Parotid gland (tissue), 1 donor: Measurements from ENCODE around the gene KYAT1.

- PRO-cap: no peak
Measured at GRCh38 chr9:128473444-128474030, 17.7 kb downstream of the ODF2 start.

DNA sequence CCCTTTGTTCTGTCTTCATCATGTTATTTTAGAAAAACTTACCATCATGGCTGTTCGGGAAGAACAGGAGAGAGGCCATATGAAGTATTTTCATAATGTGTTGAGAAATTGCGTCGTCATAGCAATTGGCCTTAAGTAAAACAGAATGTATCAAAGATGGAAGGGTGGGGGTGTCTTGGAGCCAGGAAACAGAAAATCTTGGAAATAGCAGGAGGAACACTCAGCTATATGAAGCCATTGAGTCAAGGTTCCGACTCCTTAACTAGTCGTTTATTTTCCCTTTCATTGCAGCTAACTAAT, 1.3 kb downstream of the SPTAN1 start:
- PRO-cap: no peak

DNA sequence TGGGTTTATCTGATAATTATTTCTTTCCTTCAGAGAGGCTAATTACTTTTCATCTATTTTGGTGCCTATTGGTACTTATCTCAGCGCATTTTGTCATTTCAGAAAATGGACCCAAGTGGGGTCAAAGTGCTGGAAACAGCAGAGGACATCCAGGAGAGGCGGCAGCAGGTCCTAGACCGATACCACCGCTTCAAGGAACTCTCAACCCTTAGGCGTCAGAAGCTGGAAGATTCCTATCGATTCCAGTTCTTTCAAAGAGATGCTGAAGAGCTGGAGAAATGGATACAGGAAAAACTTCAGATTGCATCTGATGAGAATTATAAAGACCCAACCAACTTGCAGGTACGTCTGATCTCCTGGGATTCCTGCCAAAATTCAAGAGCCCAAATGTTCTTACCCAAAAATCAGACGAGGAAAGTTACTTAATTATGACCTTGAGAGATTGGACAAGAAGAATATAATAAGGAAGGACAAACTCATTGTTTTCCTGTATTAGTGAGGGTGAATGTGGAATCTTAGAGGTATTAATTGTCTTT, 14.3 kb downstream of the SPTAN1 start:
- PRO-cap: no peak

GRCh38 chr9:128575085-128575726, 22.8 kb downstream of the SPTAN1 start:
- PRO-cap: no peak

- PRO-cap: no peak
Measured at GRCh38 chr9:128695788-128696403, 6.4 kb upstream of the PKN3 start.

DNA sequence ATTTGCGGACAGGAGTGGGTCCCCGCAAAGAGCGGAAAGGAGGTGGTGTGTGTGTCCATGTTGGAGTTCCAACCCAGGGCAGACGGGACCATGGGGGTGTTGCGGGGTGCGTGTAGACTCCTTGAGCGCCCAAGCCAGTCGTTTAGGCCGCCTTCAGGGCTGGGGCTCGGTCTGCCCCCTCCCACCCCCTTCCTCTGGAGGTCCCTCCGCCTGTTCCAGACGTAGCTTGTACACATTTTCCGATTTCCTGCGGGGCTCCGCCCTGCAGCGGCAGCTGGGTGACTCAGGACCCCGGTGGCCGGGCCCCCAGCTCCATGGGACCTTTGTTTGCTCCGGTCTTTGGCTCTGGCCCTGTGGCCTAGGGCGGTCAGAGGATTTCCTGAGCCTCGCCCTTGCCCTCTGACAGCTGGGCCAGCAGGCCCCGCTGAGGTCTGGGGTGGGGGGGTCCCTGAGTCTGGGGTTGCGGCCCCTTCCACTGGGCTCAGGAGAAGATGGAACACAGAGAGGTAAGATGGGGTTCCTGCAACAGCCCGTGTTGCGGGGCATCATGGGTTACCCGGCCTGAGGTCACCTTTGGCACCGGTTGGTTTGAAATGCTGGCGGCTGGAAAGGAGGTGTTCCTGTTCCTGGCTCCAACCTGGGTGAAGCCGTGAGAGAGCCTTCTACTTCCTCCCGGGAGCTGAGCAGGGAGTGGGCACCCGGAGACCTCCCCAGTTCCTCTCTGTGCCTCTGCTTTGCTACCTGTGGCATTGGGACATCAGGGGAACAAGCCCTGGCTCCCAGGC, 1.5 kb downstream of the PKN3 start:
- PRO-cap: bidirectional peak, plus-strand start at position 267 of the sequence, minus-strand start at position 140 of the sequence; unidirectional peak, plus-strand start at position 675 of the sequence

- PRO-cap: no peak
Measured at GRCh38 chr9:128720274-128720732, 3.6 kb downstream of the ZDHHC12 start.

DNA sequence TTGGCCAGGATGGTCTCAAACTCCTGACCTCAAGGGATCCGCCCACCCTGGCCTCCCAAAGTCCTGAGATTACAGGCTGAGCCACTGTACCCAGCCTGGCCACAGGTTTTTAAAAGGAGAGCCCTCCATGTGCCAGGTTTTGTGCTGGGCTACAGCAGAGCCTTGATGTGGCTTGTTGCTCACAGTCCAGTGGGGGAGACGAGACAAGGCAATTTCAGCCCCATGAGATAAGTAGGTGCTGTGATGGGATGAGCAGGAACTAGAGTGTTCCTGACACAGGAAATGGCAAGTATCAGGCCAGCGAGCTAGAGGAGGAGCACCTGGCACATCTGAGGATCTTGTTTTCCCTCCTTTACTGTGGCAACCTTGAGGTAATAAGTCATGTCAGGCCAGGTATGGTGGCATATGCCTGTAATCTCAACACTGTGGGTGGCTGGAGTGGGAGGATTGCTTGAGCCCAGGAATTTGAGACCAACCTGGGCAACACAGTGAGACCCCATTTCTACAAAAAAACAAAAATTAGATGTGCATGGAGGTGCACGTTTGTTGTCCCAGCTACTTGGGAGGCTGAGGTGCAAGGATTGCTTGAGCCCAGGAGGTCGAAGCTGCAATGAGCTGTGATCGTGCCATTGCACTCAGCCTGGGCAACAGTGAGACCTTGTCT, 3.8 kb upstream of the ZDHHC12 start:
- PRO-cap: no peak

- PRO-cap: no peak
Measured at GRCh38 chr9:128819672-128820640, 1.7 kb downstream of the ENDOG start.

DNA sequence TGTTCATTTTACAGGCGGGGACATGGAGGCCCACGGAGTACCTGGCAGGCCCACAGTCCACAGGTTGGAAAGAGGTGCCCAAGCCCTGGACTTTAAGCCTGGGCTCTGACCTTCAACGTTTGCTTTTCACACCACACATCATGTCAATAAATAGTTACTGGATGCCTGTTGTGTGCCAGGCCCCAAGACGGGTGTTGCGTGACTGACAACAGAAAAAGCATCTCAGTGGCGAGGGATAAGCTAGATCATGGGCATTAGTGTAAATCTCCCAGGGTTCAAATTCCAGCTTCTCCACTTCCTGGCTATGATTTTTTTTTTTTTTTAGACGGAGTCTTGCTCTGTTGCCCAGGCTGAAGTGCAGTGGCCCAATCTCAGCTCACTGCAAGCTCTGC, 1.6 kb downstream of the KYAT1 start:
- PRO-cap: no peak

- PRO-cap: bidirectional peak, plus-strand start at chr9:128882182, minus-strand start at chr9:128882063
Measured at GRCh38 chr9:128881786-128882244, at the start of gene KYAT1. Gene KYAT1, minus strand, starts transcription at chr9:128881950.

- PRO-cap: bidirectional peak, plus-strand start at chr9:128917506, minus-strand start at chr9:128917206
Measured at GRCh38 chr9:128916714-128917675, 3.8 kb upstream of the PHYHD1 start.

GRCh38 chr9:128918753-128919862, 1.7 kb upstream of the PHYHD1 start:
- PRO-cap: no peak

DNA sequence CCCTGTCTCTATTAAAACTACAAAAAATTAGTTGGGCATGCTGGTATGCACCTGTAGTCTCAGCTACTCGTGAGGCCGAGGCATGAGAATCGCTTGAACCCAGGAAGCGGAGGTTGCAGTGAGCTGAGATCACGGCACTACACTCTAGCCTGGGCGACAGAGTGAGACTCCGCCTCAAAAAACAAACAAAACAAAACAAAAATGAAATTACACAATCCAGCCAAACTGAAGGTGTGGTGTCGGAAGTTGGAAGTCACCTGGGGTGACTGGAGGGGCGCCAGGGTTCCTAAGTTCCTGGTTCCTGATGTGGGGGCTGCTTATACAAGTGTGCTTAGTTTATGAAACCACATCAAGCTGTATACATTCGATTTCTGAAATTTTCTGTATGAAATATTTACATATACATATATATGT, 3.7 kb upstream of the DOLPP1 start:
- PRO-cap: no peak

DNA sequence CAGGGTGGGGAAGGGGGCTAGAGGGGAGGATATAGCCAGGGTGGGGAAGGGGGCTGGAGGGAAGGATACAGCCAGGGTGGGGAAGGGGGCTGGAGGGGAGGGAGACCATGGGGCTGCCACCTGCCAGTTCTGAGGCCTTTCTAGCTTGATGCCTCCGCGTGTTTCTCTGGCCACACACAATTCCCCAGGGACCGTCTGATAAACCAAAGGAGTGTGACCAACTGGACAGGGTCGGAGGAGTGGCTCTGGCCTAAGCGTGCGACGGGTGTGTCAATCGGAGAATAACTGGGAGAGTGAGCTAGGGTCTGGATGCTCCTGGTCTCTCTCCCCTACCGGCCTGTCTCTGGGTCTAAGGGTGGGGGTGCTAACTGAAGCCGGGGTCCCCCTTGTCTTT, 734 bp downstream of the CRAT start:
- PRO-cap: no peak

- PRO-cap: no peak
Measured at GRCh38 chr9:129126568-129127108, 15.4 kb downstream of the PTPA start.

DNA sequence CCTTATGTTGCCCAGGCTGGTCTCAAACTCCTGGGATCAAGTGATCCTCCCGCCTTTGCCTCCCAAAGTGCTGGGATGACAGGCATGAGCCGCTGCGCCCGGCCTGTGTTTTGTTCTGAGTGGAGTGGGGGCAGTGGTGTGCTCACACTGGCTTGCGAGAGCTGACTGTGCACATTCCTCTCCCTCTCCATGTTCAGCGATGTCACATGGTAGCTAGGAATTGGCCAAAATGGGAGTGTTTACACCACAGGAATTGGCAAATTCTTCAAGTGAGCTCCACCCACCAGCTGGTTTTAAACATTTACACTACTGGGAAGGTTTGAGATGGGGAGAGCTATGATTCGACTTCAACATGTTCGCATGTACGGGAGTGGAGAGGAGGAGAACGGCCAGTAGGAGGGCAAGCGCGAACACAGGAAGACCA, 16.8 kb downstream of the IER5L start:
- PRO-cap: no peak

DNA sequence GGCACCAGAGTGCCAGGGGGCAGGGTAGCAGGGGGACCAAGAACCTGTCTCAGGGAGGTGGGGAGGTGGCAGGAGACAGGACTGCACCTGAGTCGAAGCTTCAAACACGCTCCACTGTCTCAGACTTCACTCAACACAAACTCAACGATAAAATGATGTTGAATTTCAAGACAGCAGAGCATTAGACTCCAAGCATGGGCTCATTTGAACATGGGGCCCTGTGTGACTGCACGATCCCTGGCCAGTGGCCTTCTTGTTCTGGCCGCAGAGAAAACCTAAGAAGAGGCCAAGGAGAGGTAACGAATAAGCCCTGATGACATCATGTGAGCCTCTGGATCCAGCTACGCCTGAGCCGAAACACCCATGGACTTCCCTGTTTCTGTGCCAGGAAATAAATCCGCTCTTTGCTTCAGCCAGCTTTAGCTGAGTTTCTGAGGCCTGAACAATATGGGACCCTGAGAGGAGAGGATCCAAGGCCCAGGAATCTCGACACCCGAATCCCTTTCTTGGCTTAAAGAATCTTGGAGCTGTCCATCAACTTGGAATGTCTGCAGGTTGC, 13.9 kb downstream of the IER5L start:
- PRO-cap: no peak

- PRO-cap: no peak
Measured at GRCh38 chr9:129170249-129171015, 7.6 kb downstream of the IER5L start.

- PRO-cap: no peak
Measured at GRCh38 chr9:129198171-129199332, 20.5 kb upstream of the IER5L start.